AG10803 (cell line): ENCODE data around the genes OR2G2, OR2L2, OR2T27 and LYPD8.

DNA sequence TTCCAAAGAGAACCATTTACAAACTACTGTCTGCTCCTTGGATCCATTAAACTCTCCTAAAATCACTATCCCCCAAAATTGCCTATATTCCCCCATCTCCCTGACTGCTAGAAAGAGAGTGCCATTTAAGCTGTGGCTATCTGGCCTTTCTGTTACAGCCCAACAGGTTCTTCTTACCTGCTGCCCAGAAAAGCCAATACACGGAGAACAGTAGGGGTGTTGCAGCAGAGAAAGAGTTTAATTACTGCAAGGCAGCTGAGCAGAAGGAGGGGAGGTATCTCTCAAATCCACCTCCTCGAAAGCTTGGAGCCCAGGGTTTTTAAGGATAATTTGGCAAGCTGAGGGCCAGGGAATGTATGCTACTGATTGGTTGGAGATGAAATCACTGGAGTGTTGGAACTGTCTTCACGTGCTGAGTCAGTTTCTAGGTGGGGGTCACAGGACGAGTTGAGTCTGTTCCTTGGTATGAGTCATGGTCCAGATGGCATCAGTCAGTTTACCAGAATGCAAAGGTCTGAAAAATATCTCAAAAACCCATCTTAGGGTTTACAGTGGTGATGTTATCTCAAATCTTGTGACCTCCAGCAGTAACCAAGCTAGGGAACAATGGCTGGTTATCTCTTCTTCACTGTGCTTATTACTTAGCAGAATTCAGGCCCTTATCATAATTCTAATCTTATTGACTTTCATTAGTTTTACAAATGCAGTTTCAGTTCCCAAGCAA is 89.8 kb downstream of the SMYD3 start:
- RRBS, result no CpG with 5 or more reads among the region's 4 CpGs

GRCh38 chr1:246794766-246795167 is 70.6 kb downstream of the SCCPDH start:
- RRBS, result 10% methylated on average over 5 of the region's 9 CpGs

DNA sequence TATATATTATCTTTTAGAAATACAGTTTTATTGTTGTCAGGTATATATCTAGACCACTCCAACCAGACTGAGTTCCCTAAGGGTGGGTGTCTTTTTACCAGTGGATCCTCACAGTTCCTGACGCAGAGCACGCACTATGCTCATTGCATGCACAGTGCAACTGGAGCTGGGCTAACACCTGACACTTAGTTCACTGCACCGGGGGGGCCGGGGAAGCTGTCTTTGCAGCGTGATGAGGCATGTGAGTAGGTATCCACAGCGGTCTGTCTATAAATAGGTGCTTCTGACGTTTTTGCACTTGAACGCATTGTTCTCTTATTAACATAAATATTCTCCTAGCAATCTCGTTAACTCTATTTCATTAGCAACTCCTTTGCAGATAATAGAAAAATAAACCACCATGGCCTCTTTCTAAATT is 86.4 kb downstream of the SCCPDH start:
- RRBS, result no CpG with 5 or more reads among the region's 9 CpGs

GRCh38 chr1:246849983-246850592 is 81.7 kb downstream of the AHCTF1 start:
- RRBS, result no CpG with 5 or more reads among the region's 4 CpGs

- RRBS, result no CpG with 5 or more reads among the region's 7 CpGs
Measured at GRCh38 chr1:247133929-247134448, 29.8 kb upstream of the ZNF669 start.

DNA sequence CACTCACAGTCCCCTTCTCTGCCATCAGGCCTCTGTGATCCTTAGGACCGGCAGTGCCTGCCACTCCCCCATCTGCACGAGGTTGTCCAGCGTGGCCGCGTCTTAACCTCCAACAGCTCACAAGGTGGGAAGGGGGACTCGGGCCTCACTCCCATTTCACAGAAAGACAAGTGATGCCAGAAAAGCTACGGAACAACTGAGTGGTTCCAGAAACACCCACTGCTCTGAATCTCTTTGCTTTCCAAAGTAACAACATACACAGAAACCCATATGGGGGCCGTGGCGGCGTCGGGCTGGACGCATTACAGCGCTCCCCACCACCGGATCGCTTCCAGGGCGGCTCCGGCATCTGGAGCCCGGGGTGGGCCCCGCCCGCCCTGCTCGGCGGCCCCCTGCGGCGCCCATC is 994 bp downstream of the ZNF496 start:
- RRBS, result 1% methylated on average over 5 of the region's 24 CpGs

DNA sequence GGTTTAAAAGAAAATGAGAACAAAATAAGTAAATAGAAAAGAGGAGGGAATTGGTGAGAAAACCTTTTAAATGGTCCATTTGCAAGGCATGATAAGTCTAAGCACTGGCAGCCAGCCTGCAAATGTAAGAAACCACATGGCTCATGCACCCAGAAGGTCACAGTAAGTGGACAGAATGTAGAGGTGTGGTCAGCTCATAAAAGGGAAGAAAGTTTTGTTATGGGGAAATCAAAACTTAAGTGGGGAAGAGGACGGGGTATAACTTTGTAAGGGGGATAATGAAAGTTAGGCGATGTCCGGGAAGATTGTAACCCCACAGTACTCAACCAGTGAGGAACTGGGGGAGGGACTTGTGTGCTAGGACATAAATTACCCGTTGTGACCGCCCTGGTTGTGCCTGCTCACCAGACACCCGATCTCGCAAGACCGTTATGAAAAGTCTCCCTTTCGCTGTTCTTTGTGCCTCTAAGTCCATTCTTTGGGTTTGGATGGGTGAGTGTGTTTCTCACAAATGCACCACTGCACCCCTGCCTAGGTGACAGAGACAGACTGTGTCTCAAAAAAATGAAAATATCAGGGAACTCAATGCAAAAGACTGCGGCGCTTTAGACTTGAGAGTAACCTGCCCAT is 28.5 kb upstream of the ZNF496 start:
- RRBS, result no CpG with 5 or more reads among the region's 11 CpGs

GRCh38 chr1:247360693-247361353 is 29.2 kb upstream of the ZNF496 start:
- RRBS, result no CpG with 5 or more reads among the region's 10 CpGs

DNA sequence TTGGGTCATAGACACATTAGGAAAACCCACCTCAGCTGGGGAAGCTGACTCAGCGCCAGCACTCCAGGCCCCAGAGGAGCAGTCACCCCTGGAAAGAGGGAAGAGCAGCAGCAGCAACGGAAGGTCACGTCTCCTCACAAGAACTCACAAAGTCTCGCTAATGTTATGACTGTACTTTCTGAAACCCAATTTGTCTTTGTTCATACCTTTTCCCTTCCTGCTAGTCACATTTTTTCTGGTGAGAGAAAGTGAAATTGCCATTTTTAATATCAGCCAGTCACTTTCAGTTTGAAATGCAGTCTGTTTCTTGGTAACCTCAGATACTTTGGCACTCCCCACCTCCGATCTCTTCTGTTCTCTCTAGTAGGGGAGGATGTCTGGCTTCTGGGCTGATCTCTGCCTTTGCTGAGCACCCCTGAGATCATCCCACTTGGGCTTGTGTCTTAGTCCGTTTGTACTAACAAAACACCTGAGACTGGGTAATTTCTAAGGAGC is 6.0 kb upstream of the NLRP3 start:
- RRBS, result no CpG with 5 or more reads among the region's 6 CpGs

DNA sequence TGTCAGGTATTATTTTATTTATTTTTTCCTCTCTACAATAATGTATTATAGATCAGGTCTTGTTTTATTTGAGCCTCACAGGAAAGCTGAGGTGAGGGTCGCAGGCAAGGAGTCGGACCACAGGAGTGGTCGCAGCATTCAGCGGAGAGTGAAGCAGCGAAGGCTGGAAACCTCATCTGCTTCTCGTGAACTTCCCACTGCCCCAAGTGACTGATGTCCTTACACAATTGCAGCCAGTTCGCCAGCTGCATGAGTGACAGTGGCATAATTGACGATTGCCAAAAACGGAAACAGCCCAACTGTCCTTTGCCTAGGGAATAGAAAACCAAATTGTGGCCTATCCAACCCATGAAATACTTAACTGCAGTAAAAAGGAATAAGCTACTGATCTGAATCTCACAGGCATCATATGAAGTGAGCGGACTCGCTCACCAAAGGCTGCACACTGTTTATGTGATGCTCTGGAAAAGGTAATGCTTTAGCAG is 4.4 kb upstream of the NLRP3 start:
- RRBS, result no CpG with 5 or more reads among the region's 11 CpGs

- RRBS, result 19% methylated on average over 20 of the region's 61 CpGs
Measured at GRCh38 chr1:247518132-247518674, 18.0 kb downstream of the OR2C3 start.

- RRBS, result no CpG with 5 or more reads among the region's 5 CpGs
Measured at GRCh38 chr1:247588009-247588587, at the start of gene OR2G2. TSS of gene OR2G2 (plus strand) at chr1:247588360.

GRCh38 chr1:247818803-247819367 is 5.0 kb downstream of the OR14A16 start:
- RRBS, result no CpG with 5 or more reads among the region's 4 CpGs

DNA sequence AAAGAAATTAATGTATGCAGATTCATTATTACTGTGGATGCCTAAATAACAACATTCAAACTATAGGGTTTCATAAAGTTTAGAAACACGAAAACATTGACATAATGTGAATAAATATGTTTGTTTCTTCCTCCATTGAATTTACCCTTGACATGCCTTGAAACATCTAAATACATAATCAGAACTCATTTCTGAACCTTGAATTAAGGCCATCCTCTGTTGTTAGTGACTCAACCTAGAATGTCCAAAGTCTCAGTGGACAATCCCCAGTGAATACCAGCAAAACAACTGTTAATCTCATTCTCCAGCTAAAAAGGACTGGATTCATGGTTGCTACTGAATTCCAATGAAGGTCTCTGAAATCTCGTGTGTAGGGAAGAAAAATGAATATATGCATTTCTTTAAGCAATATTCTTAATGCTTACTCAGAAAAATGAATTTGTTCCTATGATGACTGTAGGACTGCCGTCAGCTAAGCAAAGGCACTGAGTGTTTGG is at the start of gene OR2L2:
Gene OR2L2, plus strand, starts transcription at position 351 of the 497 bp plus-strand sequence.
- RRBS, result no CpG with 5 or more reads among the region's 3 CpGs

DNA sequence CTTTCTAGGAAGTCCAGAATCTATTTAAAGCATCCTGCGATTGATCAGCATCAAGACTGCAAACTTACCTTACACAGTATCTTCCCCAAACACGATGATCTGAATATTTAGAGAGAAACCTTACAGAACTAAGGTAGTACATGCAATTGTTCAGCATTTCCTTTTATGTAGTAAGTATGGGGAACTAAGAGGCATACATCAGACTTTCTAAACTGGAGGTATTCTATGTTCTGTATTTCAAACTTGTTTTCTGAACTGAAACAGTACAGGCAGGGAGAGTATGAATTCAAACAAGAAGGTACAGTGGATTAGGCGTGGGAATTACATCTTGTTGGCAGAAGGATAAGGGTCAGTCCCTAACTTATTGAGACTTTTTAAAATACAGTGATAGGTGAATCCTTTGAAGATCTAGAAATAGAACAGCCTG is at the start of gene OR2T27:
Gene OR2T27, minus strand, starts transcription at position 153 of the 427 bp plus-strand sequence.
- RRBS, result no CpG with 5 or more reads among the region's 3 CpGs

- RRBS, result no CpG with 5 or more reads among the region's 4 CpGs
Measured at GRCh38 chr1:248755644-248755987, at the start of gene LYPD8. TSS of gene LYPD8 (minus strand) at chr1:248755759.

GRCh38 chr1:248828710-248829419 is 3.1 kb upstream of the SH3BP5L start:
- RRBS, result no CpG with 5 or more reads among the region's 8 CpGs